Smooth muscle cell (in vitro differentiated cells): ENCODE measurements around a stretch of chr17.

GRCh38 chr17:77116196-77116768 lies 24.5 kb upstream of the SEC14L1 start:
- RAMPAGE, long total RNA, result no peak

GRCh38 chr17:77129601-77130526 lies 10.9 kb upstream of the SEC14L1 start:
- RAMPAGE, long total RNA, result no peak

- RAMPAGE, long total RNA, result no peak
Observed at GRCh38 chr17:77151116-77151367, 10.3 kb downstream of the SEC14L1 start.

DNA sequence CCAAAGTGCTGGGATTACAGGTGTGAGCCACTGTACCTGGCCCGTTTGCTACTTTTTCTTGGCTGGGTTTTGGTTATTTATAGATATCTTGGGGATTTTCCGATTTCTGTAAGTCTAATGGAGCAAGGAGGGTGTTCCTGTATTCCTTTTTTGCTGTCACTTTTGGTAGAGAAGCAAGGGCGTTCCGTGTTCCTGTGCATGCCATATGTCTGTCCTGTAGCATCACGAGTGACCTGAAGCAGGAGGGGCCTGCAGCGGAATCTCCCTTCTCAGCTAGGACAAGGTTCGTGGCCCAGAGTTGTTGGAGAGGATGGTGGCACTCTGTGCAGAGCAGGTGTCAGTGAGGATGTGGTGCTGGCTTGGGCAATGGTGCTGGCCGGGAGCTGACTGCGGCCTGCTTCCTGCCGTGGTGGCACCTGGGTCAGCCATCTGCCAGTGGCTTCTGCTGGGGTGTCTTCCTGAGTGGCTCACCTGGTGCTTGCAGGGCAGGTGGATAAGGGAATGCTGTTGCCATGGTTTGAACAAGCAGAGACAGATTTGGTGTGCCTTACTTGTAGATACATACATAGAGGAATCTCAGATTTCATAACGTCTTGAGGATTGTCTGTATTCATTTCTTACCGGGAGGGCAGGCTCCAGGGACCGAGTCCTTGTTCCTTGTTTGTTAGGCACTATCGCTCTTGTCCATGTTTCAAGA lies 69.5 kb downstream of the SEC14L1 start:
- RAMPAGE, long total RNA, result no peak

DNA sequence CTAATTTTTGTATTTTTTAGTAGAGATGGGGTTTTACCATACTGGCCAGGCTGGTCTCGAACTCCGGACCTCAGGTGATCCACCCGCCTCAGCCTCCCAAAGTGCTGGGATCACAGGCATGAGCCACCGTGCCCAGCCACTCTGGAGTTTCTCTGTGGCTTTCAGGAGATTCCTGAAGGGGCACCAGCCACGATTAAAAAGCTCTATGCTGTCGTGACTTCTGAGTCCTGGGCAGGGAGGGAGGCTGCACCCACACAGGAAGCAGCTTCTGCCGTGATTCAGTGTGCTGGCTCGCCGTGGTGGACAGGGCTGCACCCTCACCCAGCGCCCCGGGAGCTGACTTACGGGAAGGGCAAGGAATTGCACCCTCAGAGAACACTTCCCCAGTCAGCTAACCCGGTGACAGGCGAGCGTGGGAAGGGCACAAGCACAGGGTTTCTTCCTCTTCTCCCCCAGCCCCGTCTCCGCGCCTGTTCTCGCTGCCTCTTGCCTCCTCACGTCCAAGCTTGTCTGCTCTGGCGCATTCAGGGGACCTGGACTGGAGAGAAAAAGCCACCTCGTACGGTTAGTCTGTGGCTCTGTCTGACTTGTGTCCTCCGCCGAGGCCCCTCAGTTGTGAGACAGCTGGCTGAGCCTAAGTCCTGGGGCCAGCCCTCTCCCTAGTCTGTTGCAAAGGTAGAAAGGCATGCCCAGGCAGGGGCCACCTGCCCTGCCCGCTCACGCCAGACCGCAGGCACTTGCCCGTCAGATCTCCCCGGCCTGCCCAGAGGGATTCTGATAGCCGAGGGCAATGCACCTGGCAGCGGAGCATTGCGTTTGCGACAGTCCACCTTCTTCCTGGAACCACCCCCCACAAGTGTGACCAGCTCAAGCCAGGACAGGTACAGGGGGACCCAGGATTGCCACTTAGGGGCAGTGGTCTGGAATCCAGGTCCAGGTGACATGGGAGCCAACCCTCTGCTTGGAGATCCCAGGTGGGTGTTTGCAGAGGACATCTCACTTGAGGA lies 4.6 kb downstream of the SEPTIN9 start:
- RAMPAGE, long total RNA, result no peak

DNA sequence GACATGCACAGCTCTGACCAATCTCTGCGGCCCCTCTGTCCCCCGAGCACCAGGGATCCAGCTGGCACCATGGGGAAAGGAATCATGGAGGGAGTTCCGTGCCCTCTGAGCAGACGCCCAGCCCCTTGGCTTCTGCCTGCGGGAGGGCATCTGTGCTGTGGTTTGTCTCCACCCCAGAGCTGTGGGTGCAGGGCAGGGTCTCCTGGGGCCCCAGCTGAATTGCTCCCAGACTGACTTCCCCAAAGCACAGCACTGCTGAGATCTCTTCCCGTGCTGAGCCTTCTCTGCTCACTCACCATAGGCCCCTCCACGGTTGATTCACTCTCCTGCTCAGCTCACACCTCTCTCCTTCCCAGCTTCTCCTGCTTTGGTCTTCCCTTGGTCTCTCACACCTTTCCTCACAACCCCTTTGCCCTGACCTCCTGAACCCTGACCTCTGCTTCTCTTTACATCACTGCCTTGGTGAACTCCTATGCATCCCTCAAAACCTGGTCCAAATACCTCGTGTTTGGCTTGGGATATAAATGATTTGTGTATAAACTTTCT lies 124.7 kb downstream of the SEPTIN9 start:
- RAMPAGE, long total RNA, result no peak

GRCh38 chr17:77440975-77442041 lies 160.0 kb downstream of the SEPTIN9 start:
- RAMPAGE, long total RNA, result no peak

GRCh38 chr17:77452710-77453416 lies 171.6 kb downstream of the SEPTIN9 start:
- RAMPAGE, long total RNA, result no peak

DNA sequence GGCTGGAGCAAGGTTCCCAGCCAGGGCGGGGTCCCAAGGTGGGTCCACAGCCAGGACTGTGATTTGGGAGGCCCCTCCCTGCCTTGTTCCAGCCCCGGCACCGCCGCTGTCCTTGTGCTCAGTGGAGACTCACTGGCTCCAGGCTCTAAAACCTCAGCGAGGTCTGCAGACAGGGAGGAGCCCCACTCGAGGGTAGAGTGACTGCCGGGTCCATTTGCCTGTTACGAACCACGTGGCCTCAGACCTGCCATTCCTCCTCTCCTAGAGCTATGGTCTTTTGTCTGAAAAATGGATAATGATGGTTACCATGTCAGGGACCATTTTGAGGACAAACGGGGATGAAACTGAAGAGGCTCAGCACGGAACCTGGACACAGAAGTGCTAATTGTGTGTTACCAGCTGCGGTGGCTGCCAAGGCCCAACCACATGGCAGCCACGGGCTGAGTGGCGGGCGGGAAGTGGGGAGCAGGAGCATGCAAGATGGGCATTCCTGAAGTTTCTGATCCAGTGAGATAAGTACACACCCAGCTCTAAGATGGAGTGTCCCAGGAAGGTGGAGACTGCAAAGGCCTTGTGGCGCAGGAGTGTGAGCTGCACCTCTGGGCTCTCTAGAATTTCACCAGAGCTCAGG lies 177.1 kb downstream of the SEPTIN9 start:
- RAMPAGE, long total RNA, result no peak

DNA sequence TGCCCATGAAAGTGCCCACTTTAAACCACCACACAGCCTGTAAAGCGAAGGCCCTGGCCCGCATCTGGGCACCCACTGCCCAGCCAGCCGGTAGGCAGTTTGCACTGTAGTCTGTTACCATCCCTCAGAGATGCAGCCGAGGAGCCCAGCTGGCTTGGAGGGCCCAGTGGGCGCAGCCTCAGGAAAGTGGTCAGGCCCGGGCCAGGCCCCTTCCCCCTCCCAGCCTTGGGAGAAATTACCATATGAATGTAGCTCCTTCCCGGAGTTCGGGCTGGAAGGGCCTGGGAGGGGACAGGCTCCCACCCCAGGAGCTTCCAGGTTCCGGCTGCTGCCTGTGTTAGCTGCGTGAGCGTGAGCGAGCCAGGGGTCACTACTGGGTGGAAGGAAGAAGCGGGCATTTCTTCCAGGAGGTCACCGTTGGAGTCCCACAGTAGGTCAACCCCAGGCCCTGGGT lies 184.9 kb downstream of the SEPTIN9 start:
- RAMPAGE, long total RNA, result no peak

- RAMPAGE, long total RNA, result no peak
Observed at GRCh38 chr17:77481958-77482552, 200.8 kb downstream of the SEPTIN9 start.

- RAMPAGE, long total RNA, result no peak
Observed at GRCh38 chr17:77485058-77485318, 203.7 kb downstream of the SEPTIN9 start.

DNA sequence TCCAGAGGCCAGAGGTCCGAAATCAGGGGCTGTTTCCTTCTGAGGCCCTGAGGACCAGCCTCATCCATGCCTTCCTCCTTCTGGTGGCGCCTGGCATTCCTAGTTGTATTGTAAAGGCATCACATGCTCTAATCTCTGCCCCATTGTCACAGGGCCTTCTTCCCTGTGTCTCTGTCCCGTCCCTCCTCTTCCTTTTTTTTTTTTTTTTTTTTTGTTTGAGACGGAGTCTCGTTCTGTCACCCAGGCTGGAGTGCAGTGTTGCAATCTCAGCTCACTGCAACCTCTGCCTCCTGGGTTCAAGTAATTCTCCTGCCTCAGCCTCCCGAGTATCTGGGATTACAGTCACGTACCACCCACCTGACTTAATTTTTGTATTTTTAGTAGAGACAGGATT lies 212.3 kb downstream of the SEPTIN9 start:
- RAMPAGE, long total RNA, result no peak

DNA sequence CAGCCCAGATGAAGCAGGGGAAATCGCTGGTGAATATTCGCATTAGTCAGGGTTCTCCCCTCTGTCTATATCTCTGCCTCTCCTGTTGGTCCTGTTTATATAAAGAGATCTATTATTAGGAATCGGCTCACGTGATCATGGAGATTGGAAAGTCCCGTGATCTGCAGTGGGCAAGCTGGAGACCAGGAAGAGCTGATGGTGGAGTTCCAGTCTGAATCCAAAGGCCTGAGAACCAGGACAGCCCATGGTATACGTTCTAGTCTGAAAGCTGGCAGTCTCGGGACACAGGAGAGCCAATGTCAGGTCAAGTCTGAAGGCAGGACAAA lies 242.3 kb downstream of the SEPTIN9 start:
- RAMPAGE, long total RNA, result no peak

DNA sequence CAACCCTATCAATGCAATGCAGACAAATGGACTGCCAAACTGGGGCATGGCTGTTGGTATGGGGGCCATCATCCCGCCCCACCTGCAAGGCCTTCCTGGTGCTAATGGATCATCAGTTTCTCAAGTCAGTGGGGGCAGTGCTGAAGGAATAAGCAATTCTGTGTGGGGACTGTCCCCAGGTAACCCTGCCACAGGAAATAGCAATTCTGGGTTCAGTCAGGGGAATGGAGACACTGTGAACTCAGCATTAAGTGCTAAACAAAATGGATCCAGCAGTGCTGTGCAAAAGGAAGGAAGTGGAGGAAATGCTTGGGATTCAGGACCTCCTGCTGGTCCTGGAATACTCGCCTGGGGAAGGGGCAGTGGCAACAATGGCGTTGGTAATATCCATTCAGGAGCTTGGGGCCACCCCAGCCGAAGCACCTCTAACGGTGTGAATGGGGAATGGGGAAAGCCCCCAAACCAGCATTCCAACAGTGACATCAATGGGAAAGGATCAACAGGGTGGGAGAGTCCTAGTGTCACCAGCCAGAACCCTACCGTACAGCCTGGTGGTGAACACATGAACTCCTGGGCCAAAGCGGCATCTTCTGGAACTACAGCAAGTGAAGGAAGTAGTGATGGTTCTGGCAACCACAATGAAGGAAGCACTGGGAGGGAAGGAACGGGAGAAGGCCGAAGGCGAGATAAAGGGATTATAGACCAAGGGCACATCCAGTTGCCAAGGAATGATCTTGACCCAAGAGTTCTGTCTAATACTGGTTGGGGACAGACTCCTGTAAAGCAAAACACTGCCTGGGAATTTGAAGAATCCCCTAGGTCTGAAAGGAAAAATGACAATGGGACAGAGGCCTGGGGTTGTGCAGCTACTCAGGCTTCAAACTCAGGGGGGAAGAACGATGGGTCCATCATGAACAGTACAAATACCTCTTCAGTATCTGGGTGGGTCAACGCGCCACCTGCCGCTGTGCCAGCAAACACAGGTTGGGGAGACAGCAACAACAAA lies 78.6 kb downstream of the TMC6 start:
- RAMPAGE, long total RNA, result no peak

DNA sequence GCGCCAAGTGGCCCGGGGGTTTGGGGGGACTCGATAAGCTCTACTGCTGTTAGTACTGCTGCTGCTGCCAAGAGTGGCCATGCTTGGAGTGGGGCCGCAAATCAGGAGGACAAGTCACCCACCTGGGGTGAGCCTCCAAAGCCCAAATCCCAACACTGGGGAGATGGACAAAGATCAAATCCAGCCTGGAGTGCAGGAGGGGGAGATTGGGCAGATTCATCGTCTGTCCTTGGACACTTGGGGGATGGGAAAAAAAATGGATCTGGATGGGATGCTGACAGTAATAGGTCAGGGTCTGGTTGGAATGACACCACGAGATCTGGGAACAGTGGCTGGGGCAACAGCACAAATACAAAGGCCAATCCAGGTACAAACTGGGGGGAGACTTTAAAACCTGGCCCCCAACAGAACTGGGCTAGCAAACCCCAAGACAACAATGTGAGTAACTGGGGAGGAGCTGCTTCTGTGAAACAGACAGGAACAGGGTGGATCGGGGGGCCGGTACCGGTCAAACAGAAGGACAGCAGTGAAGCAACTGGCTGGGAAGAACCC lies 77.8 kb downstream of the TMC6 start:
- RAMPAGE, long total RNA, result no peak

- RAMPAGE, long total RNA, result no peak
Observed at GRCh38 chr17:78110292-78110761, 18.2 kb downstream of the TMC6 start.

GRCh38 chr17:78113393-78113801 lies 15.2 kb downstream of the TMC6 start:
- RAMPAGE, long total RNA, result no peak

- RAMPAGE, long total RNA, result no peak
Observed at GRCh38 chr17:78124452-78125111, 4.0 kb downstream of the TMC6 start.

GRCh38 chr17:78184108-78184753 lies 2.6 kb downstream of the TK1 start:
- RAMPAGE, long total RNA, result no peak